ENCODE data around the genes TTC9 and PCNX1.

- PRO-cap = no peak
These were observed 19.8 kb downstream of the COX16 start for GRCh38 chr14:70339696-70340167.

DNA sequence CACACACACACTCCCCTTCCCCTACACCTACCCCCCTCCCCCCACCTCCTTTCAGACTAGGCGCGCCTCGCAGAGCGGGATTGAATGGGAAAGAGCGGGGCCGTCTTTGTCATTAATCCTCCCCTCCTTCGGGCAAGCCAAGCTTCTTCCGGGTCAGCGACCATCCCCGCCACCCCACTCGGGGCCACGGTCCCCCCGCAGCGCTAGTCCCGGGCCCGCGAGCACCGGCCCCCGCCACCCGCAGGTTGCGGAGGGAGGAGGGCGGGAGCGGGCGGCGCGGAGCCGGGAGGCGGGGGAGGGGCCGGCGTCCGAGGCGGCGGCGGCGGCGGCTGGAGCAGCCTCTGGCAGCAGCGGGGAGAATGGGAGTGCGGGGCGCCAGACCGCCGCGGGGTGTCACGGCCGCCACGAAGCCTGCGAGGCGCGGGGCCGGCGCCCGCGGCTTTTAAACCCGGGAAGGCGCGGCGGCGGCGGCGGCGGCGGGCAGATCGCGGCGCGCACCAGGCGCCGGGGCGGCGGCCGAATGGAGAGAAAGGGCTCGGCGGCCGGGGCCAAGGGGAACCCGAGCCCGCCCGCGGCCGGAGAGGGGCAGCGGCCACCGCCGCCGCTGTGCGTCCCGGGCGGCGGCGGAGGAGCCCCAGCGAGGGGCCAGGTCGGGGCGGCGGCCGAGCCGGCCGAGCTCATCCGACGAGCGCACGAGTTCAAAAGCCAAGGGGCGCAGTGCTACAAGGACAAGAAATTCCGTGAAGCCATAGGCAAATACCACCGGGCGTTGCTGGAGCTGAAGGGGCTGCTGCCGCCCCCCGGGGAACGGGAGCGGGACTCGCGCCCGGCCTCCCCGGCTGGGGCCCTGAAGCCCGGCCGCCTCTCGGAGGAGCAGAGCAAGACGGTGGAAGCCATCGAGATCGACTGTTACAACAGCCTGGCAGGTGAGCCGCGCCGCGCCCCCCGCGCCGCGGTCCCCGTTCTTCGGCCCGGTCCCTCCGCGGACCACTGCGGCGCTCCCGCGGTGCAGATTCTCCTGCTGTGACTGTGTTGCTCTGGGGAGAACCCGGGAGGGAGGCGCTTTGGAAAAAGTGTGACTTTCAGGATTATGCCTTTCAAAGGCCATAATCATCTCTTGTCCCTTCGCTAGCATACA lies at the start of gene TTC9:
TTC9 (plus strand) TSS at position 307 of the 1,138 bp plus-strand sequence.
- PRO-cap = no peak

- PRO-cap = no peak
These were observed 68.1 kb downstream of the TTC9 start for GRCh38 chr14:70709600-70710530.

- PRO-cap = no peak
These were observed 728 bp upstream of the MAP3K9 start for GRCh38 chr14:70810089-70810392.

DNA sequence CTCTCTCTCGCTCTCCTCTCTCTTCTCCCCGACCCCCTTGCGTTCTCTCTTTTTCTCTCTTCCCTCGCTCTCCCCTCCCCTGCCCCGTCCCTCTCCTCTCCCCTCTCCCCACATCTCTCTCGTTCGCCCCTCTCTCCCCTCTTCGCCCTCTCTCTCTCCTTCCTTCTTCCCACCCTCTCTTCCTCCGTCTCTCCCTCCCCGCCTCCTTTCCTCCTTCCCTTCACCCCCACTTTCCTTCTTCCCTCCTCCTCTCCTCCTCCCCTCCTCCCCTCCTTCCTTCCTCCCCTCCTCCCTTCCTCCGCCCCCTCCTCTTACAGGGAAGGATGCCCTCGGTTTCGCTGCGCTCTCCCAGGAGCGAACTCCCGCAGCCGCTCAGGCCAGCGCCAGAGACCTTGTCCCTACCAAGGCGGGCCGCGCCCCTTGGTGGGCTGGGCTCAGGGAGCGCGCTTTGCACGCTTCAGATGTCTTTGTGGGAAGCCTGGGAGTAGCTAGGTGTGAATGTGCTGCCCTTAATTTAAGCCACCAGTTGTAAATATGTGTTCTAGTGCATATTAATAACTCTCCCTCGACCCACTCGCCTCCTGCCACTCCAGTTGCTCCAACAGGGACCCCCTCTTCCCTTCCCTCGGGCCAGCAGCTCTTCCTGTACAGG lies 13.3 kb upstream of the MAP3K9 start:
- PRO-cap = no peak

- PRO-cap = bidirectional peak, plus-strand start at chr14:70907478, minus-strand start at chr14:70907306; unidirectional peak, minus-strand start at chr14:70907971
These were observed at the start of gene PCNX1 for GRCh38 chr14:70907034-70908121. Gene PCNX1, plus strand, starts transcription at chr14:70907459.

- PRO-cap = no peak
These were observed 196.8 kb upstream of the SIPA1L1 start for GRCh38 chr14:71123353-71124005.

- PRO-cap = no peak
These were observed 177.4 kb upstream of the SIPA1L1 start for GRCh38 chr14:71142796-71143447.

DNA sequence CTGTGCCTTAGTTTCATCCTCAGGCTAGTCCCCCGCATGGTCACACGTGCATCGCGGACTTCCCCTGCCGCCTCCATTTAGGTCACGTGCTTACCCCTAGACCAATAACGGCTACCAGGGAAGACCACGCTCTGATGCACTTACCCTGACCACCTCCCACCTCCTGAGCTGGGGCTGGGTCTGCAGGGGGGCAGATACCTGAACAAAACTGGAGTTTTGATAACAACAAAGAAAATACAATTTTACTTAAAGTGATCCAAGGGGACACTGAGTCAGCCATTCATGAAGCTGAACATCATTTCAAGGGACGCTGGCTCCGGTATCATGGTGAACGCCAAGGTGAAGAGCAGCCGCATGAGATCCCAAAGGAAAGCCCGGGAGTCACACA lies 138.9 kb upstream of the SIPA1L1 start:
- PRO-cap = no peak

- PRO-cap = no peak
These were observed 84.3 kb upstream of the SIPA1L1 start for GRCh38 chr14:71235992-71236362.

DNA sequence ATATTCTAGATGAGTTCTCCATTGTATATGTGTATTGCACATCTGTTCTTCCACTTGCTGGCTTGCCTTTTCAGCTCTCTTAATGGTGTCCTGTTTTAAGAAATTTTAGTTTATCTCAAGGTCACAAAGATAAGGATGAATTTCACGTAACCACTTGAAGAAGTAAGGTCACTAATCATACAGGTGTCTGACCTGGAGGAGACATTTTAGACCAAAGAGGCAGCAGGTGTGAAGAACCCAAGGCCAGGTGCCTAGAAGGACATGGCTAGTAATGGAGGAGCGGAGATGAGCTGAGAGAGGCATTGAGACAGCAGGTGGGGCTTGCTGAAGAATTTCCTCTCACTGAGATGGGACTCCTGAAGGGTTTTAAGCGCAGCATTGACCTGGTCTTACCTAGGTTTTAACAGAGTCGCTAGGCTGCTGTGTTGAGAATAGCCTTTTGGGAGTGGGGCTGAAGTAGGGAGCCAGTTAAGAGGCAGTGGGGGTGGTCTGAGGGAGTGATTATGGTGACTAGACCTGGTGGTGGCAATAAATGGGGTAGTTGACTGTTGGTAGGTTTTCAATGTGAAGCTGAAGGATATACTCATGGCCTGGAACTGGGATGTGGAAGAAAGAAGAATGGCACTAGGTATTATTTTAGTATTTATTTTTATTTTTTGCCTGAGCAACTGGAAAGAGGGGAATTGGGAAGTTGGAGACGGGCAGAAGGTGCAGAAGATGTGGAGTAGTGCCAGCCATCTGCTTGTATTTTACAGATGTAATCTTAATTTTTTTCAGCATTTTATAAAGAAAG lies 33.1 kb downstream of the SIPA1L1 start:
- PRO-cap = no peak

- PRO-cap = no peak
These were observed 265.8 kb downstream of the SIPA1L1 start for GRCh38 chr14:71585949-71586571.

GRCh38 chr14:71591819-71592311 lies 271.6 kb downstream of the SIPA1L1 start:
- PRO-cap = no peak

DNA sequence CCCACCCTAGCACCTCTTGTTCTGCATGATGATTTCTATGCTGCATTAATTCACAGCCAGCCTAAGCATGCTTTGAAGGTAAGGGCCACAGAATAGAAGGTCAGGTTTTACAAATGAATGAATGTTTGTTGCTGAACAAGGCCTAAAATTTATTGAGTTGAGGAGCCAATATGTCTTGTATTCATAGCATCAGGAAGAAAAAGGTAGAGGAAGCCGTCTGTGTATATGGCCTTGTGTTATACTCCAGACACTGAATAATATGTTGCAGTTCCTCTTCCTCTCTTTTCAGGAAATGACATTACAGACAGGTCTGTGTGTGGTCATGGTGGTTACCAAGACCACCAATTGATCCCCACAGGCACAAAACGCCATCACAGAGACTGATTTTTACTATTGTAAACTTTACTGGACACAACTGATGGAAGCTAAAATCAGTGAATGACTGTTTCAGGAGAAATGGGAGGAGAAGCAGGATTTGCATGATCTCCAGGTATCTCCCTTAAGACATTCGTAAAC lies 277.6 kb downstream of the SIPA1L1 start:
- PRO-cap = no peak

DNA sequence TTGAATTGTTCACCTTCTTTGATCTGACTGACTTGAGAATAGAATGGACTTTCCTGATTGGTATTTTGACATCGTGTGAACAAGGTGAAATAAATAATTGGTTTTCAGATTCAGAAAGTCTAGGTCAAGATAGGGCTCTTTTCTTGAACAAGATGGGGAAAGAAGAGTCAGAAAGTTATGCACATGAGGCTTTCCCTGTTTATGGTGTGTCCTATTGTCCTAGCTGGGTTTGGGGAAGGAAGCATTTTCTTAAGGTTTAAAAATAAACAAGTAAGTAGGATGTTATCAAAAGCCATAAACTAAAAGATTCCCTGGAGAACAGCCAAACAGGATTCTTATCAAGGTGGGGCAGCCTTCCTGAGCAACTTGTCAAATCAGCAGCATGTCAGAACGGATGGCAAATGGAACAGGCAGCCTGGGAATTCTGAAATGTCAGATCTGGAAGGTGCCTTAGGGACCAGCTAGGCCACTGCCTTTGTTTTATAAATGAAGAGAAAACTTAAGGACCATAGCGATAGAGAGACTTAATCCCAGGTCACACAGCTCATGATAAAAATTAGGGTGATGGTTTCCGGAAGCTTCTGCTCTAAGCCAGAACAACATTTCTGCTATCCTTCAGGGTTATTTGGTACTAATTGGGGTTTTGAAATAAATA lies 152.2 kb upstream of the RGS6 start:
- PRO-cap = no peak

GRCh38 chr14:72554125-72554902 lies 339.6 kb downstream of the DPF3 start:
- PRO-cap = no peak

GRCh38 chr14:72643286-72643933 lies 250.5 kb downstream of the DPF3 start:
- PRO-cap = no peak

DNA sequence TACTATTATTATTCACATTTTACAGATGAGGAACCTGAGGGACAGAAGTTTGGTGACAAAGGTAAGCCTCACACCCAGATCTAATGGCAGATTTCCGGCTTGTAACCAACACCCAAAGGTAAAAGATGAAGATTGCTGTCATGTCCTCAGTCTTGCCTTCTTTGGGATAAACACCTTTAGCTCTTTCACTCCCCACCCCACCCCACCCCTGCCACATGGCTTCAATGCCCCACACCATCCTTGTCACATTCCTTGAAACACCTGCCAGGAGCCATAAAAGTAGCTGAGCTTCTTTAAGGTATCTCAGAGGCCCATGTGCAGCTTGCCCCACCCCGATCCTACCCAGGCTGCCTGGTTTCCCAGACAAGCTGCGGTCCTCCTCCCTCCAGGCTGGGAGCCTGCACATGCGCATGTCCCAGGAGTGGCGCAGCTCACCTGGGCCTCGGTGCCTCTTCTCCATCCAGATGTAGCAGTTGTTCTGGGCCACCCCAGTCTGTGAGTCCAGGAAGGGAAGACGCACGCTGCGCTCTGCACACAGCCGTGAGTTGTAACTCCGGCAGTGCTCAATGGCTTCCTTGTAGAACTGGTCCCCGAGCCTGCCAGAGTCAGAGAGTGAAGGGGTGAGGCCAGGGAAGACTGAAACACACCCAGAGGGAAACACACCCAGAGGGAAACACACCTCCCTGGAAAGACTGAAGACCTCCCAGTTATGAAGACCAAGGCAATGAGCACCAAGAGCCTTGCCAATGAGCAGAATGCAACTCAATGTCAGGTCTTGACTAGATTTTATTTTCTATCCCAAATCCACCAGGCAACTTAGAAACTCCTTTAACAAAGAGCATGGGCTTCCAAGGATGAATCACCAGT lies 122.4 kb downstream of the DPF3 start:
- PRO-cap = no peak

GRCh38 chr14:73083427-73083606 lies 25.0 kb downstream of the RBM25 start:
- PRO-cap = no peak

DNA sequence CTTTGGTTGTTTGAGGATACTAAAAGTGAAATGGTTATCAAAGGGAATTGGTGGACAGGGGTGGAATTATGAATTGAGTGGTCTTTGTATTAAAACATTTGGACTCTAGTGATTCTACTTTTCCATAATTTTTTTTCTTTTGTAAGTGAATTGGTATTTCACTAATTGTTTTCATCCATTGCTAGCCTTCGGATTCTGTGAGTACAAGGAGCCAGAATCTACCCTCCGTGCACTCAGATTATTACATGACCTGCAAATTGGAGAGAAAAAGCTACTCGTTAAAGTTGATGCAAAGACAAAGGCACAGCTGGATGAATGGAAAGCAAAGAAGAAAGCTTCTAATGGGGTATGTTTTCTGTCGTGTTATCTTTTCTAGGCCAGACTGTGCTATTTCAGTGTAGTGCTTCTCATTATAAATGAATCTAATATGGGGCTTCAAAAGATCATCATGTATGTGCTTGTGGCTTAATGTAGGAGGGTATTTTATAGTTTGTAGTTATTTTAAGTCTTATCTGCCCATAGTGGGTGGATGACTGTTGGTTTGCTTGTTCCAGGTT lies 29.6 kb downstream of the RBM25 start:
- PRO-cap = no peak

Data from tibial artery (tissue), 1 donor.